GM12878 (cell line): ENCODE measurements around the genes GDF5 and RAB5IF.

DNA sequence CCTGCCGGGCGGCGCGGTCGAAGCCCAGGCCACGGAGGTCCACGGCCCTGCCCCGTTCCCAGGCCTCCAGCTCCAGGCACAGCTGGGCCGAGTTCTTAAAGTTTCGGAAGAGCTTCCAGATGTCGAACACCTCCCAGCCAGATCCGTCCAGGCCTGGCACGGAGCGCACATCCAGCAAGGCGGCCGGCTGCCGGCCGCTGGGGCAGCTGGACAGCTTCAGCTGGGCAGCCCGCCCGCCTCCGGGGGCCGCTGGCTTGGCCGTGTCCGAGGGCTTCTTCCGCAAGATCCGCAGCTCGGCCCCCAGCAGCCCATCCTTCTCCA lies 3.7 kb downstream of the GDF5 start:
- RAMPAGE, long total RNA, result no peak
- RRBS, 2 experiments, result 46 to 57% methylated on average over 5 of the region's 27 CpGs
CAGE:
- cytosol, long polyA minus RNA, result no peak
- cytosol, long polyA plus RNA, result no peak
- long polyA plus RNA, result no peak
- nucleolus, long total RNA, result no peak
- nucleus, long polyA plus RNA, result no peak
- nucleus, long total RNA, result no peak

DNA sequence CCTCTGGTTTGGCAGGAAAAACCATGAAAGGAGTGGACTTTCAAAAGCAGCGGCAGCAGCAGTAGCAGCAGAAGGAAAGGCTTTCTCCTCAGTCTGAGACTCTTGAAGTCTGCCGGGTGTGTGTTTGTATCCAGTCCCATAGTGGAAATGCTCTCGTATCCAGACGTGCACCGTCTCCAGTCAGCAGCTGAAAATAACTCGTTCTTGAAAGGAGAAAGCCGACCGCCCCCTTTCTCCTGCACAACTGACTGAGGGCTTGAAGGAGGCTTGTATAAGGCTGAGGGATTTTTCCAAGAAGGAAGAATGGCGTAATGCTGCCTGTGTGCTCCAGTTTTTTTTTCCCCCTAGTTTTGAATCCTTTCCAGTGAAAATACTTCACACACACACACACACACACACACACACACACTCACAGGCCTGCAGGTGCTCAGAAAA lies at the start of gene GDF5:
Gene GDF5, minus strand, starts transcription at position 246 of the 435 bp plus-strand sequence.
- RAMPAGE, long total RNA, result no peak
- RRBS, 2 experiments, result no CpG with 5 or more reads among the region's 9 CpGs
CAGE:
- cytosol, long polyA minus RNA, result no peak
- cytosol, long polyA plus RNA, result no peak
- long polyA plus RNA, result no peak
- nucleolus, long total RNA, result no peak
- nucleus, long polyA plus RNA, result no peak
- nucleus, long total RNA, result no peak

GRCh38 chr20:35502097-35502918 lies 27.1 kb downstream of the C20orf173 start:
- RAMPAGE, long total RNA, result no peak
- RRBS, 2 experiments, result no CpG with 5 or more reads among the region's 13 CpGs
CAGE:
- cytosol, long polyA minus RNA, result no peak
- cytosol, long polyA plus RNA, result no peak
- long polyA plus RNA, result no peak
- nucleolus, long total RNA, result no peak
- nucleus, long polyA plus RNA, result no peak
- nucleus, long total RNA, result no peak

DNA sequence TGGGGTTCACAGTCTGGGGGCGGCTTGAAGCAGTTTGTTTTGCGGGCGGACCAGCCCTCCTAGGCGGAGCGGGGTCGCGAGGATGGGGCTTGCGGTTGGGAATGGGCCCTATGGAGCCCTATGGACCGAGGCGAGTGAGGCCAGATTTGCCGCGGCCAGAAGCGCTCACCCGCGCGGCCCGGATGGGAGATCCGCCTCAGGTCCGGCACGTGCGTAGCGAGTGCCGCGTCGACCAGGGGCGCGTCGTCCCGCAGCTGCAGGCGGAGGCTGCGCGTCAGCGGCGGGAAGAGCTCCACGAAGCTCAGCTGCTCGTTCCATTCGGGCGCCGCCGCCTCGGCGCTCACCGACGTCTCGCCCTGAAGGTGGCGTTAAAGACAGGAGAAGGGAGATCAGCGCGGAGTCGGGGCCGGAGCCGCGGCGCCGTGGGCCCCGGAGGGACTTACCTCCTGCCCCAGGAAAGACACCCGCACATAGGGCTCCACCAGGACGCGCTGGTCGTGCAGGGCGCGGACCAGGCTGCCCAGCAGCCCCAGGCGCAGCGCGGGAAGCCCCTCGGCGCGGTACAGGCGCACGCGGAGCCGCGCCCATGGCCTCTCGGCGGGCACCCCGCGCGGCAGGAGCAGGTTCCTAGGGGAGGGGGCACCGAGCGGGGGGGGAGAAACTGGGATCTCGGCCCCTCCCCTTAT lies 14.1 kb upstream of the SPAG4 start:
- RAMPAGE, long total RNA, result no peak
- RRBS, 2 experiments, result no CpG with 5 or more reads among the region's 80 CpGs
CAGE:
- cytosol, long polyA minus RNA, result no peak
- cytosol, long polyA plus RNA, result no peak
- long polyA plus RNA, result no peak
- nucleolus, long total RNA, result no peak
- nucleus, long polyA plus RNA, result no peak
- nucleus, long total RNA, result no peak

GRCh38 chr20:35719580-35720525 lies 20.6 kb downstream of the ROMO1 start:
- RAMPAGE, long total RNA, result no peak
- RRBS, 2 experiments, result no CpG with 5 or more reads among the region's 13 CpGs
CAGE:
- cytosol, long polyA minus RNA, result no peak
- cytosol, long polyA plus RNA, result no peak
- long polyA plus RNA, result no peak
- nucleolus, long total RNA, result no peak
- nucleus, long polyA plus RNA, result no peak
- nucleus, long total RNA, result no peak

DNA sequence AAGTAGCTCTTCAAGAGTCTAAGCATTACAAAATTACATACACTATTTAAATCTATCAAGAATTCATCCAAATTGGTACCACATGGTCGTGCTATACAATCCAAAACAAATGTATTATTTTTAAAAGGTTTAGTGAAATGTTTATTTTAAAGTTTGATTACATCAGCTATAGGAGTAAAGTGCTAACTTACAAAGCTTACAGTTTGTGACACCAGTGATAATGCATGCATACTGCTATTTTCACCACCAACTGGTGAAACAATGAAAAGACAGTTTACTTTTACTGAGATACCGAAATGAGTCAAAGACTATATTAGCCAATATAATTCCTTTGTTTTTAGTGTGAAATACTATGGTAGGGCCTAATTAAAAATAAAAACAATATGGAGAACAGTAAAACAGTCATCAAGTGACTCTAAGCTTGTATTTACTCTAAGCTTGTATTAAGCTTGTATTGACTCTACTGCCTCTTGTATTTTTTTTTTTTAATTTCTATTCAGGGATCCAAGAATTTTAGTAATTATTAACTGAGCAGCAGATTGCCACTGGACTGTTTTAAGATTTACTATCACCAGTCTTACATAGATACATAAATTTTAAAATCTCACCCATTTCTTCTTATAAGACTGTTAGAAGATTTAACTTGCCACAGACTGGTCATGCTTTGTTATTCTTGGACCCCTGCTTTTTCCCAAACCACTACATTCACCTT lies 2.2 kb downstream of the RBM39 start:
- RAMPAGE, long total RNA, result no peak
- RRBS, 2 experiments, result no CpG with 5 or more reads among the region's 2 CpGs
CAGE:
- cytosol, long polyA minus RNA, result no peak
- cytosol, long polyA plus RNA, result no peak
- long polyA plus RNA, result no peak
- nucleolus, long total RNA, result no peak
- nucleus, long polyA plus RNA, result no peak
- nucleus, long total RNA, result no peak

DNA sequence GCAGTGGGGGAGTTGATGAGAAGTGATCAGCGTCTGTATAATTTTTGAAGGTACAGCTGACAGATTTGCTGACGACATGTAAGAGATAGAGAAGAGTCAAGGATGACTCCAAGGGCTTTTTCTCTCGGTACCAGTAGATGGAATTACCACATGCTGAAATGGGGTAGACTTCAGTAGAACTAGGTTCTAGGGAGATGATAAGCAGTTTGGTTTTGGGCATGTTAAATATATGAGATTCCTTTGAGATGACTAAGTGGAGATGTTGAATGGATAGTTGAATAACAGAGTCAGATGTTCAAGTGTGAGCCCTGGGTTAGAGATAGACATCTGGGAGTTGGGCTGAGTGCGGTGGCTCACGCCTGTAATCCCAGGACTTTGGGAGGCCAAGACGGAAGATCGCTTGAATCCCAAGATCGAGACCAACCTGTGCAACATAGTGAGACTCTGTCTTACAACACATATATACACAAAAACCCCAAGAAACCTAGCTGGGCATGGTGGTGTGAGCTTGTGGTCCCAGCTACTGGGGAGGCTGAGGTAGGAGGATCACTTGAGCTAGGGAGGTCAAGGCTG lies 50.1 kb downstream of the PHF20 start:
- RAMPAGE, long total RNA, result no peak
- RRBS, 2 experiments, result no CpG with 5 or more reads among the region's 8 CpGs
CAGE:
- cytosol, long polyA minus RNA, result no peak
- cytosol, long polyA plus RNA, result no peak
- long polyA plus RNA, result no peak
- nucleolus, long total RNA, result no peak
- nucleus, long polyA plus RNA, result no peak
- nucleus, long total RNA, result no peak

DNA sequence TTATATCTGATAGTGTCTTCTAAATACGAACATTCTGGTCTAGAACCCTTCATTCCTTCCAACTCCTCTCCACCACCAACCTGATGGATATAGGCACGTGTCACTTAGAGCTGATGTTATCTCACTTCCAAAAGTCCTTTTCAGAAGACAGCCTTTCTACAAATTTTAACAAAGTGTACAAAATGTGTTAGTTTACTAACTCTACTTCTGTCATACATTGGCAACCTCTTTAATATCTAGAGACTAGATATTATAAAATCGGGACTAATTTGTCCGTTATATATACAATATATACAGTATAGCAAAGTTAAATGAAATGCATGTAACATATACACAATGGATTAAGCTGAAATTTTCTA lies 79.6 kb downstream of the CNBD2 start:
- RAMPAGE, long total RNA, result no peak
- RRBS, 2 experiments, result no CpG with 5 or more reads among the region's 4 CpGs
CAGE:
- cytosol, long polyA minus RNA, result no peak
- cytosol, long polyA plus RNA, result no peak
- long polyA plus RNA, result no peak
- nucleolus, long total RNA, result no peak
- nucleus, long polyA plus RNA, result no peak
- nucleus, long total RNA, result no peak

- RAMPAGE, long total RNA, result no peak
- RRBS, 2 experiments, result 3 to 17% methylated on average over 7 of the region's 41 CpGs
CAGE:
- cytosol, long polyA minus RNA, result no peak
- cytosol, long polyA plus RNA, result no peak
- long polyA plus RNA, result no peak
- nucleolus, long total RNA, result no peak
- nucleus, long polyA plus RNA, result no peak
- nucleus, long total RNA, result no peak
Measured at GRCh38 chr20:36091424-36092384, 62.8 kb upstream of the EPB41L1 start.

DNA sequence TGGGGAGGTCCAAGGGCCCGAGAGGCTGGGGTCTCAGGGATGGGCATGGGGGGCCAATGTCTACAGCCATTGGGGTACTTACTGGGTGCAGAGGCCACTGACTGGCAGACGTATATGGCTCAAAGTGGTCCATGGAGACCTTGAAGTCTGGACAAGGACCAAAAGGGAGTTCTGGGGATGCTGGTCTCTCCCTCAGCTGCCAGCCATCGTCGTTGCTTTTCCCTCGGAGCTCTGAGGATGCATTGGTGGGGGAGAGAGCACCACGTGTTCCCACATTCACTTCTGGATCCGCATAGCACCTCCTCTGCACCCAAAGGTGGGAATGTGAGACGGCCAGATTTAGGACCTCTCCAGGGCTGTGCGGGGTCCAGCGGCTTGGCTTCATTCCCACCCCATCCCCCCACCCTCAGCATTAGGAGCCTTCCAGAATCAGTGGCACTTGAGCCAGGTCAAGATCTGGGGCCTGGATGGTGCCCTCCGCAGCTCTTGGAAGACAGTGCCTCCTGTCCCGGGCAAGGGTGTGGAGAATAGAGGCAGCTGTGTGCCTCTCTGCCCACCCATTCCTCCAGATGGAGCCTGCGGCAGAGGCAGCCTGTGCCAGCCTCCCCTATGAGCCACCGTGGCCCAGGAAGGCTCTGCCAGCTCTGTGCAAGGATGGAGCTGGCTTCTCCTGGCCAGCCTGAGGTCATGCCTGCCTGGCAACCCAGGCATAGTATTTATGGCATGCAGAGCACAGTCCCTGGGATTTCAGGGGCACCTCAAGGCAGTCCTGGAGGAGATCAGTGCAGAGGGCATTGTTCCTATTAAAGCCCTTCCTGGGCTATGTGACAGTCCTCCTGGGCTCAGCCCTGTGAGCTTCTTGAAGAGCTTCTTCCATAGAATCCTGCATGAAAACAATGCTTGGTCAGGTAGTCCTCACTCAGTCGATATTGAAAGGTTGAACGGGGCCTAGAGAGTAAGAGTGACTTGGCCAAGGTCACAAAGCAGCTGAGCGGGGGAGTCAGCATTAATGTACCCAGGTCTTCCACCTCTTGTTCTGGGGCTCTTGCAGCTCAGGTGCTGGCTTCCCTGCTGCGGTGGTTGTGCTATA lies 1.3 kb downstream of the EPB41L1 start:
- RAMPAGE, long total RNA, result no peak
- RRBS, 2 experiments, result no CpG with 5 or more reads among the region's 18 CpGs
CAGE:
- cytosol, long polyA minus RNA, result no peak
- cytosol, long polyA plus RNA, result no peak
- long polyA plus RNA, result no peak
- nucleolus, long total RNA, result no peak
- nucleus, long polyA plus RNA, result no peak
- nucleus, long total RNA, result no peak

DNA sequence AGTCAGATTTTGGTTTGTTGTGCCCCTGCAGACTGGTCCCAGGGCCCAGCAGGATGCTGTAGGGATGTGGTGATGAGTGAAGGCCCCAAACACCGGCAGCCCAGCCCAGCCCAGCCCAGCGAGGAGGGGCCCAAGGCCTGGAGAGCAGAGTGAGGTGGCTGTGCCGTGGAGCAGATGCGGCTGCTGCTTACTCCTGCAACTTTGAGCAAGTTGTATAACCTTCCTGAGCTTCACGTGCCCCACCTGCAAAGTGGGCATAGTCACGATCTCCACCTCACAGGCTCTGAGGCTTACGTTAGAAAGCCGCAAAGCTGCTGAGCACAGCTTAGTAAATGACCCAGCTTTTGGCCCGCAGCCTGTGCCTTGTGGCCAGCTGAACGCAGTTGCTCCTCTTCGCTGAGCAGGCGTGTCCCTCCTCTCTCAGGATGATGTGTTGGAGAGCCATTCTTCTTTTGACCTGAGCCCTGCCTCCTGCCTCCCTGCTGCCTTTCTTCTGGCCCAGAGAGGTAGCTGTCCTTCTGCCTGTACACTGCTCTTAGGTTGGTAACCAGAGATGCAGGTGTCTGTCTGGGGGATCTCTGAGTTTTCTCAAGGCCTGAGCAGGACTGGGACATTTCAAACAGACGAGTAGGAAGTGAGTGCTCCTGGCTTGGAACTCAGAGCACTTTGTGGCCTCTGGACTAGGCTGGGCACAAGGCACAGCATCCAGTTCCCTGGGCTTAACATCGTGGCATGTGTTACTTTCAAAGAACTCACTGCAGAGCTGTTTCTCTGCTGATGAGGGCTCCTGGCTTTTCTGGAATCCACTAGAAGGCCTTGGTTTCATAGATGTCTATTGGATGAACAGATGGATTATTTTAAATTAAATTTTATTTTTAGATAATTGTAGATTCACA lies 47.5 kb upstream of the MYL9 start:
- RAMPAGE, long total RNA, result no peak
- RRBS, 2 experiments, result no CpG with 5 or more reads among the region's 14 CpGs
CAGE:
- cytosol, long polyA minus RNA, result no peak
- cytosol, long polyA plus RNA, result no peak
- long polyA plus RNA, result no peak
- nucleolus, long total RNA, result no peak
- nucleus, long polyA plus RNA, result no peak
- nucleus, long total RNA, result no peak

DNA sequence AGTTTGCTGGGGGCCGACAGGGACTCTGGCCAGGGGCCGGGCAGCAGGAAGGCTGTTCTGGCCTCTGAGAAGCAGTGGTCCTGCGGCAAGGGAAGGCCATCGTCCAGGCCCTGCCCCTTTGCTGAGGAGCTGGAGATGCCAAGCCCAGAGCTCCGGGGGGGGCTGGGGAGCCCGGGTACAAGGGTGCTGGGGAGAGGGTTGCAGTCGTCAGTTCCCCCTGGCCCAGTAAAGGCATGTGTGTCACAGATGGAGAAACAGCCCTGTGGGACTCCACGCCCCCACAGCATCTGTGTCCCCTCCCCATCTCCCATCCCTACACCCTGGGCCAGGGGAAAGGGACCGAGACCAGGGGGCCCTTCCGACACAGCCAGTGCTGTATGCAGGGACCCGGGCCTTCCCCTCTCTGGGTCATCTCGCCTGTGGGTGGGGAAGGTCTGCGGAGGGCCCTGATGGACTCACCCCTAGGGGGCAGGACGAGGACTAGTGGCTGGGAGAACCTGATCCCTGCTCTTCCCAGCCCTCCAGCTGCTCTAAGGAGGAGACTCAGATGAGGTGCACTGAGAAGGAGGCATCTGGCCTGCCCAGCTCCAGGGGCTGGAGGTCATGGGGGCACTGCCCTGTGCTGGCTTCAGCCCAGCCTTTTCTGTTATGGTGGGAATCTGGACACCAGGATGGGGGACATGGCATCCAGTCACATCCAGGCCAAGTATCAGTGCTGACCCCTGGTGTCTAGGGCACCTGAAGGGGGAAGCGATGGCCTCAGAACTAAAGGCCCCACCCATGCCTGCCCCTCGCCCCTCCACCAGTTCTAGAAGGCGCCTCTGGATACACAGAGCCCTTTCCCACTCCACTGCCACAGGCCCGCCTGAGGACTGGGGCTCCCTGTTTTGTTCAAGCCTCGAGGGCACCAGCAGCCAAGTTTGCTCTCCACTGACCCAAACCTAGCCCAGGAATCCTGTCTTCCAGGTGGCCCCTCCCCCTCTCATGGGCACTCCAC lies 710 bp downstream of the MYL9 start:
- RAMPAGE, long total RNA, result no peak
- RRBS, 2 experiments, result 90% methylated on average over 1 of the region's 19 CpGs; no CpG with 5 or more reads in 1 of the 2 experiments
CAGE:
- cytosol, long polyA minus RNA, result no peak
- cytosol, long polyA plus RNA, result no peak
- long polyA plus RNA, result no peak
- nucleolus, long total RNA, result no peak
- nucleus, long polyA plus RNA, result no peak
- nucleus, long total RNA, result no peak

GRCh38 chr20:36571512-36572066 lies 1.8 kb upstream of the TGIF2 start:
- RAMPAGE, long total RNA, result no peak
- RRBS, 2 experiments, result no CpG with 5 or more reads among the region's 12 CpGs
CAGE:
- cytosol, long polyA minus RNA, result no peak
- cytosol, long polyA plus RNA, result no peak
- long polyA plus RNA, result no peak
- nucleolus, long total RNA, result no peak
- nucleus, long polyA plus RNA, result no peak
- nucleus, long total RNA, result no peak

- RAMPAGE, long total RNA, result no peak
- RRBS, 2 experiments, result under 1 to 5% methylated on average over 25 of the region's 107 CpGs
CAGE:
- cytosol, long polyA minus RNA, result start-site peak on the plus strand at chr20:36605781-36605817, 326 reads
- cytosol, long polyA plus RNA, result start-site peak on the plus strand at chr20:36605777-36605809, 356 and 476 reads in 2 replicates
- long polyA plus RNA, result start-site peak on the plus strand at chr20:36605740-36605826, 177 and 157 reads in 2 replicates
- nucleolus, long total RNA, result start-site peak on the plus strand at chr20:36605772-36605810, 220 reads
- nucleus, long polyA plus RNA, result start-site peak on the plus strand at chr20:36605777-36605809, 108 and 422 reads in 2 replicates
- nucleus, long total RNA, result no peak
Measured at GRCh38 chr20:36605344-36606447, at the start of gene RAB5IF. Gene RAB5IF (plus strand): TSS chr20:36605779.

DNA sequence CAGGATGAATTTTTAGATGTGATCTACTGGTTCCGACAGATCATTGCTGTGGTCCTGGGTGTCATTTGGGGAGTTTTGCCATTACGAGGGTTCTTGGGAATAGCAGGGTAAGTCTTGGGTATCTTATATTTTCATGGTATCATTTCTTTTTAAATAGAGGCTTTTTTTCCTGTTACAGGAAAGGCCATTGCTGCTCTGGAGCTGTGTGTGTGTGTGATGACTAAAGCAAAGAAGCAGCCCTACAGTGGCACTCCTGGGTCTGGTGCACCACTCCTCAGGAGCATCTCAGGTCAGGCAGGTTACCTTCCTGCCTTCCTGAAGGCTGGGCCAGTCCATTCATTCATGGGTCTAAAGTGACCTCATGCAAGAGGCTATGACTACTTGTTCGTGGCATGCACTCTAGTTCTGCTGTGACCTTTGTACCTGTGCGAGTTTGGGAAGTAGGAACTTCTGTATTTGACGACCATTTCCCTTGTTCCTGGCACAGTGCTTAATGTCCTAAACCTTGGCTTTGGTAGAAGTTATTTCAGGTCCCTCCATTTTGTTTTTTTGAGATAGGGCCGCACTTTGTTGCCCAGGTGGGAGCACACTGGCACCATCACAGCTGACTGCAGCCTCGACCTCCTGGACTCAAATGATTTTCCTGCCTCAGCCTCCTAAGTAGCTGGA lies 2.3 kb downstream of the RAB5IF start:
- RAMPAGE, long total RNA, result no peak
- RRBS, 2 experiments, result no CpG with 5 or more reads among the region's 7 CpGs
CAGE:
- cytosol, long polyA minus RNA, result no peak
- cytosol, long polyA plus RNA, result no peak
- long polyA plus RNA, result no peak
- nucleolus, long total RNA, result no peak
- nucleus, long polyA plus RNA, result no peak
- nucleus, long total RNA, result no peak

GRCh38 chr20:36630018-36630621 lies 15.9 kb downstream of the SLA2 start:
- RAMPAGE, long total RNA, result no peak
- RRBS, 2 experiments, result no CpG with 5 or more reads among the region's 8 CpGs
CAGE:
- cytosol, long polyA minus RNA, result no peak
- cytosol, long polyA plus RNA, result no peak
- long polyA plus RNA, result no peak
- nucleolus, long total RNA, result no peak
- nucleus, long polyA plus RNA, result no peak
- nucleus, long total RNA, result no peak

GRCh38 chr20:36677093-36677923 lies 31.3 kb upstream of the SLA2 start:
- RAMPAGE, long total RNA, result no peak
- RRBS, 2 experiments, result no CpG with 5 or more reads among the region's 22 CpGs
CAGE:
- cytosol, long polyA minus RNA, result no peak
- cytosol, long polyA plus RNA, result no peak
- long polyA plus RNA, result no peak
- nucleolus, long total RNA, result no peak
- nucleus, long polyA plus RNA, result no peak
- nucleus, long total RNA, result no peak

DNA sequence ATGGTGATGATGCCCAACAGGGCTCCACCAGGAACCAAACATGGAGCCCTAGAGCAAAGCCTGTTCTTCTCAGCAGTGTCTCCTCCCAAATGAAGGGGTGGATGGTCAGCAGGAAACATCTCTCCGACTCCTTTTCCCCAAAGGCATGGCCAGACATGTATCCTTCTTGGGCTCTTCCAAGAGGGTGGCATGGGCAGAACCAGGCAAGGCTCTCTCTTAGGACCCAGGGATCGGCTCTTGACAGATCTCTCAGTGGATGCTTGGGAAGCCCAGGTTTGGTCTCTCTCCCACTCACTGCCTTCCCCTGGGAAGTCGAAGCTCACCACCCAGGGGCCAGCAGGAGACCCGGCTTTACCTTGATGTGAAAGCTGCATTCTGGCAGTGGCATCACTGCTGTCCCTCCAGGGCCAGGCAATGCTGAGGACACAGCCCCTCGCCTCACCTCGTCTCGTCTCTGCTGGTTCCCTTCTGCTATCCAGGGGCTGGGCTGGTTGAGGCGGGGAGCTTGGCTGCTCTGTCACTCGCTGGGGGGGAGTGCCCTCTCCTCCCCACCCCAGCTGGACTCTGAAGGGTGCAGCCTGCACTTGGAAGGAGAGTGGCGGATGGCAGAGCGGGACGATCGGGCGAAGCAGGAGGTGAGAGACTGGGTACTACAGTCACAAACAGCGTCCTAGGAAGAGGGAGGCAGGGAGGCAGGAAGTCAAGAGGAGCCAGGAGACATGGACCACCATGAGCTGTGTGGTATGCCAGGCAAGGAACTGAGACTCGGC lies 12.6 kb upstream of the DSN1 start:
- RAMPAGE, long total RNA, result no peak
- RRBS, 2 experiments, result no CpG with 5 or more reads among the region's 16 CpGs
CAGE:
- cytosol, long polyA minus RNA, result no peak
- cytosol, long polyA plus RNA, result no peak
- long polyA plus RNA, result no peak
- nucleolus, long total RNA, result no peak
- nucleus, long polyA plus RNA, result no peak
- nucleus, long total RNA, result no peak

DNA sequence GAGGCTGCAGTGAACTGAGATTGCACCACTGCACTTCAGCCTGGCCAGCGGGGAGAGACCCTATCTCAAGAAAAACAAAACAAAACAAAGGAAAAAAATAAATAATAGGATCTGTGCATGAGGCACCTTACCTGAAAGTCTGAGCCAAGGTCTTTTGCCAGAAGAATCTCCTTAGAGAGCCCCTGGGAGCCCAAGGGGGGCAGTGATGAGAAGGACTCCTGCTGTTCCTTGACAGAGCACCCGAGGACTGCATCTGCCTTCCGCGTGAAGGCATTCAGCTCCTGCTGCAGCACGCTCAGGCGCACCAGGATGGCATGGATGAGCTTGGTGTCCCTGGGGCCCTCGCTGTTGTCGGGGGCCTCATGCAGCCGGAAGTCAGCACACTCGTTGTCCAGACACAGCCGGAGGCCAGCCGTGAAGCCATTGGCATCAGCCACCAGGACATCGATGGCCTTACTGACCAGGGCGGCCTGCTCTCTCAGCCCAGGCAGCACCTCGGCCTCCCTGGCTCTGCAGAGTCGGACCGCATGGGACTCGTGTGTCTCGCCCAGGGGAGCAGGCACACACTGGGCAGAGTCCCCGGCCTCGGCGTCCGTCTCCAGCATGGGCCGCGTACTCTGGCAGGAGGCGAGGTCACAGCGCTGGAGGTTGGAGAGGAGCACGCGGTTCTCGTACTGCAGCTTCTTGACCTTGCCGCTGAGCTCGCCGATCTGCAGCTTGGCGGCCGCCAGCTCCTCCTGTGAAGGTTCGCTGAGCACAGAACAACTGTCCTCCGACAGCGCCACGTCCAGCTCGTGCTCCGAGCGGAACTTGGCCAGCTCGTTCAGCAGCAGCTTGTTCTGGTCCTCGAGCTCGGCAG lies 41.7 kb upstream of the DSN1 start:
- RAMPAGE, long total RNA, result no peak
- RRBS, 2 experiments, result no CpG with 5 or more reads among the region's 45 CpGs
CAGE:
- cytosol, long polyA minus RNA, result no peak
- cytosol, long polyA plus RNA, result no peak
- long polyA plus RNA, result no peak
- nucleolus, long total RNA, result no peak
- nucleus, long polyA plus RNA, result no peak
- nucleus, long total RNA, result no peak